Measurements from ENCODE around the gene ADGRG6.

- RRBS, result no CpG with 5 or more reads among the region's 2 CpGs
Observed at GRCh38 chr6:140663584-140664191, 1289.2 kb upstream of the CITED2 start.

- RRBS, result no CpG with 5 or more reads among the region's 3 CpGs
Observed at GRCh38 chr6:141212226-141212837, 920.4 kb upstream of the GJE1 start.

- RRBS, result 86% methylated on average over 2 of the region's 12 CpGs
Observed at GRCh38 chr6:141260882-141261384, 871.8 kb upstream of the GJE1 start.

- RRBS, result no CpG with 5 or more reads among the region's 4 CpGs
Observed at GRCh38 chr6:141421385-141421860, 711.3 kb upstream of the GJE1 start.

- RRBS, result no CpG with 5 or more reads among the region's 5 CpGs
Observed at GRCh38 chr6:141483455-141484061, 649.2 kb upstream of the GJE1 start.

GRCh38 chr6:142030283-142030713, 102.4 kb upstream of the GJE1 start:
- RRBS, result no CpG with 5 or more reads among the region's 5 CpGs

- RRBS, result under 1% methylated on average over 15 of the region's 73 CpGs
Observed at GRCh38 chr6:142301602-142302380, at the start of gene ADGRG6. TSS of gene ADGRG6 (plus strand) at chr6:142302007.

- RRBS, result no CpG with 5 or more reads among the region's 3 CpGs
Observed at GRCh38 chr6:142681298-142681497, 263.8 kb downstream of the HIVEP2 start.

DNA sequence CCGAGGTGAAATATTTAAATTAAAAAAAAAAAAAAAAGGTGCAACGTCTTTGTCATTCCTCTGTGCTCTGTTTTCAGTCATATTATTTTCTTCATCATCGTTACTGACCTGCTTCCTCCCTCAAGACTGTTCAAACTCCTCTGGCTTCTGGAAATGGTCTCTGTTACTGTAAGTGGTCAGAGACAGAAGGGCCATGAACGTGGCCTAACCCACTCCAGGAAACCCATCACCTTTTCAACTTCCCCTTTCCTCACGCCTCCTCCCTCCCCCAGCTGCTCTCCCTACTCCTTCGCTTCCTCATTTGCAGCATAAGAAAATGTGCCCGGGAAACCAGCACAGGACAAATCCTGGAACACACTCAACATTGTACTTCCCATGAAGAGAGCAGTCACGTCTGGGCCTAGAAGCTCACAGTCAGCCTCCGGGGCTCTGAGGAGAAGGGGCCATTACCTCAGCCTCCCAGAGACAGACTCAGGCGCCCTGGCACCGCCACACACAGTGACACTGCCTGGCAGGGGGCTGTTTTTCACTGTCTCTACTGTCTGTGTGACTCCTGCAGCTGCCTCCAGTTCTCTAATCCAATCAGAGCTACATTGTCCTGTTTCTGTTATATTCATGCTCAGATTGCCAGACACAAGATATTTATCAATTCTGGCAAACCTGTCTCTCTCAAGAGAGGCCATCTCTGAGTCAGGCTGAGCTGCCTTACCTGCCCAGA, 242.4 kb downstream of the HIVEP2 start:
- RRBS, result 33% methylated on average over 3 of the region's 11 CpGs

- RRBS, result 88% methylated on average over 3 of the region's 14 CpGs
Observed at GRCh38 chr6:142856536-142857786, 88.0 kb downstream of the HIVEP2 start.

GRCh38 chr6:142858949-142859432, 86.0 kb downstream of the HIVEP2 start:
- RRBS, result no CpG with 5 or more reads among the region's 4 CpGs

GRCh38 chr6:142902623-142903179, 42.3 kb downstream of the HIVEP2 start:
- RRBS, result no CpG with 5 or more reads among the region's 4 CpGs

- RRBS, result no CpG with 5 or more reads among the region's 21 CpGs
Observed at GRCh38 chr6:142935710-142936738, 9.0 kb downstream of the HIVEP2 start.

GRCh38 chr6:142948652-142948851, 3.6 kb upstream of the HIVEP2 start:
- RRBS, result no CpG with 5 or more reads among the region's 1 CpG

- RRBS, result no CpG with 5 or more reads among the region's 2 CpGs
Observed at GRCh38 chr6:143039080-143039561, 21.6 kb upstream of the AIG1 start.

DNA sequence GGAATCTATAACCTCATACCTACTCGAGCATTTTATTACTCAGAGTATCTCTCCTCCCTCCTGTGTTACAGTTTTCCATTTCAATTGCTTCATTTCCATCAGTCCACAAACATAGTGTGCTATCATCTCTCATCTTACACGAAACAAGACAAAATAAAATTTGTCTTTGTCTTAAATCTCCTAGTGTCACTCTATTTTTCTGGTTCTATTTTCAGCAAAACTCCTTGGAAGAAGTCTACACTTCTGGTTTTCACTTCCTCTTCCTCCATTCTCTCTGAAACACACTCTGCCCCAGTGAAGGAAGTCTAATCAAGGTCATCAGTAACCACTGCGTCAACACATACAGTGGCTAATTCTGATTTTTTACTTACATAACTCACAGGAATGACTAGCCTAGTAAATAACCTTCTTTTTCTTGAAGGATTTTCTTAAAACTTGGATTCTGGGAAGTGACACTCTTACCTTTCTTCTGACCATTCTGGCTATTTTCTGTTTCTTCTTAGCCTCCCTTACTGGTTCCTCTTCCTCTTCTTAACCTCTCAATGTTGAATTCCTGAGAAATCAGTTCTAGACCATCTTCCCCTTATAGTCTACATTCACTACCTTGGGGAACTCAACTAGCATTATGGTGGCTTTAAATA, 37.4 kb downstream of the AIG1 start:
- RRBS, result no CpG with 5 or more reads among the region's 3 CpGs

- RRBS, result no CpG with 5 or more reads among the region's 4 CpGs
Observed at GRCh38 chr6:143115783-143116163, 55.1 kb downstream of the AIG1 start.

GRCh38 chr6:143165649-143166691, 105.3 kb downstream of the AIG1 start:
- RRBS, result no CpG with 5 or more reads among the region's 7 CpGs

- RRBS, result no CpG with 5 or more reads among the region's 3 CpGs
Observed at GRCh38 chr6:143539176-143539537, 27.6 kb upstream of the FUCA2 start.

GRCh38 chr6:143608005-143608469, 69.7 kb upstream of the PHACTR2 start:
- RRBS, result 87% methylated on average over 5 of the region's 13 CpGs

All from foreskin fibroblast (primary cell).